Peripheral blood mononuclear cell (primary cell): ENCODE measurements around a stretch of chr6.

GRCh38 chr6:154765893-154766836 lies 32.9 kb downstream of the SCAF8 start:
- PRO-cap, 8 experiments = no peak in any of the 8 experiments

DNA sequence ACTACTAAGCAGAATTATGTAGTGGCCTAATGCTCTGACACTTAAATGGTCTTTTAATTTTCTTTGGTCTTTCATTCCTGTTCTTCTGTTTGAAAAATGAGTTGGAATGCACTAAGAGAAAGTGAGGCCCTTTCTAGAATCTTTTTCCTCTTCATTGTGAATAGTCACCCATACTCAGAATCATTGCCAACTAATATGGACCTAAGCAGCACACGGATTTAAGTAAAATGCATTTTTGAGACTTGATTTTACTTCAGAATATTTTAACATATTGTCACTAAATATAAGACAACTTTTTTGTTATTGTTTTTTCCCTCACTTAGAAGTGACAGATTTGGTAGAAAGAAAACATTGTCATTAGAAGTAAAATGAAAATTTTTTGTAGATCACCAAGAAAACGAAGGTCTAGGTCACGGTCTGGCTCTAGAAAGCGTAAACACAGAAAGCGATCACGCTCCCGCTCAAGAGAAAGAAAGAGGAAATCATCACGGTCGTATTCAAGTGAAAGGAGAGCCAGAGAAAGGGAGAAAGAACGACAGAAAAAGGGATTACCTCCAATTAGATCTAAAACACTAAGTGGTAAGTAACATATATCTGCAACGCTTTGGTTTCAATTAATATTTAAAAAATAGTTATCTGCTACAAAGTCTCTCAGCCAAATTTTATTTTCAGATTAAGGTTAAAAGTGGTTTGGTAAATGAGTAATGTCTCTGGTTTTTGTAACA lies 76.6 kb downstream of the SCAF8 start:
- PRO-cap, 8 experiments = no peak in any of the 8 experiments

DNA sequence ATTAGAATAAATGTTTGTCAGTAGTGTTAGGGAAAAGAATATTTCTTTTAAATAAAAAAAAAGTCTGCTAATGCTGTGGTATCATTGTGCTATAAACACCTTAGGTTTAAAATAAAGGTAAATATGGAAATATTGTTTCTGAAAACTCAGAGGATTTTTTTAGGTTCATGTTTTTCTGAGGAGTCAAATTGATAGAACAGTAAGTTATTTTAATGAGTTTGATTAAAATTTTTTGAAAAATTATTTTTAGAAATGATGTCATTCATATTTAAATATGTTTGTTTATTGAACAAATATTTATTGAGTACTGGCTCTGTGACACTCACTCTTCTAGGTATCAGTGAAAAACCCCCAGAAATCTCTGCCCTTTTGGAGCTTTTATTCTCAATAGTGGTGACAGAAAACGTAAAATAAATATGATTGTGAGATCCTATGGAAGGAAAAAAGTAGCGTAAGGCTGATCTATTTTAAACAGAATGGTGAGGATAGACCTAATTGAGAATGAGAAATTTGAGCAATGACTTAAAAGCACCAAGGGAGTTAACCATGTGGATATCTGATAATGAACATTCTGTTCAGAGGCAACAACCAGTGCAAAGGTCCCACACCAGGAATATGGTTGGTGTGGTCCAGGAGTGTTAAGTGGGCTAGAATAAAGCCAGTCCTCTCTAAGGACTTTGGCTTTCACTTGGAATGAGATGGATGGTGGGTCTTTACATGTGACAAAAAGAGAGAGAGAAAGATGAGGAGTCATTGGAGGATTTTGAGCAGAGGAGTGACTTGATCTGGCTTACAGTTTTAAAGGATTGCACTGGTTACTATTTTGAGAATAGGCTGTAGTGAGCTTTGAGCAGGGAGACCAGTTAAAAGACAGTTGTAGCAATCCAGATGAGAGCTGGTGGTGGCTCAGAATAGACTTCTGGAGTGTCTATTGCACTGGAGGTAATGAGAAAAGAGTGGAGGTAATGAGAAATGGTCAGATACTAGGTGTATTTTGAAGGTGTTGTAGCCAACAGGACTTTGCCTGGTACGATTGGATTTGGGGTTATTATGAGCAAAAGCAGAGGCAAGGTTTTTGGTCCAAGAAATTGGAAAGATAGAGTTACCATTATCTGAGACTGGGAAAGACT lies 89.7 kb downstream of the SCAF8 start:
- PRO-cap, 8 experiments = no peak in any of the 8 experiments

DNA sequence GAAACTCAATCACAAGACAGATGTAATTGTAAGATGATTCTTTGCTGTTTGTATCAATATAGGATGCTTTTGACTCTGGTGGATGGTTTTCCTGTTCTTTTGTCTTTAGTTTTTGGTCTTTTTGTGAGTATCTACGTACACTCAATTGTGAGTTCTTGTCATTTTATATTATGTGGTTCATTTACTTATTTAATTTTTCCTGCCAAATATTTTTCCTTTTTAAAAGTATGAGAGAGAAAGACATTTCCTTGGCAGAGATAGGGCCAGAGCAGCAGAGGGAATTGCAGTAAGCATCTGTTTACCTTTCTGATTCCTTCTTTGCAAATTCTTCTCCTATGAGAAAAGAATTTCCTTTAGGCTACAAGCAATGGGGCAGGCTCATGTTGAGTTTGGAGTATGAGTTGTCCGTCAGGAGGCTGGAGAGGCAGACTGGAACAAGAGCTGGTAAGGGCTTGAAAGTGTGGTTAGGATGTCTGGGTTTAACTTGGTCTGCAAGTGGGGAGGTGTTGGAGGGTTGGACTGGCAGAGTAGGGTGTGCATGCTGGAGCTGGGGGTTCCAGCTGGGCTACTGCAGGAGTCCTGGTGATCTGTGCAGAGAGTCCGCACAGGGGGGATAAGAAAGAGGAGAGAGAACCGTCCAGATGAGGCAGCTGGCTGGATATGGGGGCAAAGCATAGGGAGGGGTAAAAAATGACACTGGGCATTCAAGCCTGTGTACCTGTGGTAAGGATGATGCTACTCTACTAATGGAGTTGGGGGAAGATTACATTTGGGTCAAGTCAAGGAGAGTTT lies 19.6 kb downstream of the TIAM2 start:
- PRO-cap, 8 experiments = no peak in any of the 8 experiments

GRCh38 chr6:155121452-155122416 lies 126.6 kb downstream of the TIAM2 start:
- PRO-cap, 8 experiments = no peak in any of the 8 experiments

DNA sequence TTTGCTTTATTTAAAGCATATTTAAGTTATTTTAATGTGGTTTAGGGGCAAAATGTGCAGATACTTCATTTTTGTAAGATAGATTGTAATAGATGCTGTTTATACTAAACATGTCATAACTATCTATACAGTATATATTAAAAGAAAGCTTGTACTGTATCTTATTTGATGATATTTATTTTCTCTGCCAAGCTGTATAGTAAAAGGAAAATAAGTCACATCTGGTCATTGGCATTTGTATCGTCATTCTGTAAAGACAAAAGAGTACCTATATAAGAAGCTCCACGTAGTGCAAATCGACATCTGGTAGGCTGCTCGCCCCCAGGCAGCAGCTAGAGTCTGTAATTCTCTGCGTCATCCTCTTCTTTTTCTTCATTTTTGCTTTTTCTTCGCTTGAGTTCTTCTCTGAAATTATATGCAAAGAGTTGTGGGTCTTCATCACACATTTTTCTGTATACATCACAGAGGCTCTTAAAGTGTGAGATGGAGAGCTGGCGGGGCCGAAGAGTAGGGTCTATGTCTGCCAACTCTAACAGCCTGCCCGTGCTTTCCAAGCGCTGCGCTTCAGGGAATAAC lies 6.2 kb upstream of the CLDN20 start:
- PRO-cap, 8 experiments = no peak in any of the 8 experiments

DNA sequence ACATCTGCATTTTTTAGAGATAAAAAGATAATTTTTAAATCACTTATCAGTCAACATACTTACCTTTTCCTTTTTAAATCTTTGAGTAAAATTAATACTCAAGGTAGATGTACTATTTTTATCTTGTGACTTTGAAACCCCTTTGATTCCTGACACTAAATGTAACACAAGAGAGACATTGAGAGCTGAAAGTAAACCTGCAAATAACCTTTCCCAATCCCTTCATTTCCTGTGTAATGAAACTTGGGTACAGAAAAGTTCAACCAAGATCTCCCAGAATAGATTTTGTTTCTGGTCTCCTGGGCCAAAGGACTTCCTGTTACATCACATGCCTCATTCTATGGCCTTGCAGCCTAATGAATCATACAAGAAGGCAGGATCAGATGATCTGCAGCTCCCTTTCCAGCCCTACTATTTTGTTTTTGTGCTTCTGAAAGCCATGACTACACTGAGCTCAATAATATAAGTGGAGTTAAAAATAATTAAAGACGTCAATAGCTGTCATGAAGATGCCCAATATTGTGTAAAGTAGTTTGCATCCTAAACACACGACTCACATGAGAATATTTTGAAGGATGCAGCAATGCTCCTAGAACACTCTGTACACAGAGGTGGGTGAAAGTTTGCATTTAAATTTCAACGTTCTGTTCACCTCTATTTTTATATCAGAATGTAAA lies 73.3 kb upstream of the NOX3 start:
- PRO-cap, 8 experiments = no peak in any of the 8 experiments

- PRO-cap, 8 experiments = no peak in any of the 8 experiments
Observed at GRCh38 chr6:156557508-156558051, 219.6 kb upstream of the ARID1B start.

- PRO-cap, 8 experiments = no peak in any of the 8 experiments
Observed at GRCh38 chr6:156698058-156698813, 78.9 kb upstream of the ARID1B start.

- PRO-cap, 8 experiments = no peak in any of the 8 experiments
Observed at GRCh38 chr6:157050641-157051280, 272.6 kb downstream of the TMEM242 start.

- PRO-cap, 8 experiments = no peak in any of the 8 experiments
Observed at GRCh38 chr6:157328239-157328685, 4.9 kb upstream of the TMEM242 start.

DNA sequence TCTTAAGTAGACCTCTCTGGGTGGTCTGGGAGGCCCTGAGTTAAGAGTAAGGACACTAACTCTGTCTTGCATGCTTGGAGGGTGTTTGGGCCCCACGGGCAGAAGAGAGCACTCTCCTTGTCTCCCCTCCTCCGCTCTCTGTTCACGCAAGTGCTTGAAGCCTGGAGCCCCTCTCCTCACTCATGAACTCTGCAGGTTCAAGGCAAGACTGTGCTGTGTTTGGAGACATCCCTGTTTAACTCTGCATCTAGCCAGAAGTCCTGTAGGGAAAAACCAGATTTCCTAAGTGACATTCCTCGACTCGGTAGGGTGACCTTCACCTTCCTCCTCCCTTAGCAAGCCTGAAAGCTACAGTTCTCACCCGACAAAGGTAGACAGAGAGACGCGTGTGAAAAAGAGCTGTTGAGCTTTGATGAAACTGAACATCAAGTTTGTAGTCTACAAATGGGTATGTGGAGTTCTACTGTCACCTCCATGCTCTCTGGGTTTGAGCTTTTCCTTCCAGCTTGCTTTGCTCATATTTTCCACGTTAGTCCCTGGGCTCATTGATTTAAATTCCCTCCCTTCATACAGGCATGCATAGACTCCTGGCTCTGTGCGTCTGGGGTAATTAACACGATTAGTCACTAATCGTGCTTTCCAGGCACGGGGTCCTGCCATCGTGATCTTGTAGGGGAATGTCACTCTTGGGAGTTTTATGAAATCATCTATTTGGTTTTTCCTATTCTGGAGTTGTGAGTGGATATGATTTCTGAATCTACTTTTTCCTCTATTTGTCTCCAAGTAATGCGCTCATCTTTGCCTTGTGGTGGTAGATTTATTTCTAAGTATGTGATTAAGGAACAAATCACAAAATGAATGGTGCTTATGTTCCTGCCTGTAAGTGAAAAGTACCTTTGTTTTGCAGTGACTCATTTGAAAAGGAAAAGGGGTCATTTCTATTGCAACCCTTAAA lies 154.3 kb downstream of the ZDHHC14 start:
- PRO-cap, 8 experiments = no peak in any of the 8 experiments

- PRO-cap, 8 experiments = no peak in any of the 8 experiments
Observed at GRCh38 chr6:157715607-157716439, 107.2 kb upstream of the SNX9 start.

- PRO-cap, 8 experiments = no peak in any of the 8 experiments
Observed at GRCh38 chr6:157725541-157725740, 97.6 kb upstream of the SNX9 start.

DNA sequence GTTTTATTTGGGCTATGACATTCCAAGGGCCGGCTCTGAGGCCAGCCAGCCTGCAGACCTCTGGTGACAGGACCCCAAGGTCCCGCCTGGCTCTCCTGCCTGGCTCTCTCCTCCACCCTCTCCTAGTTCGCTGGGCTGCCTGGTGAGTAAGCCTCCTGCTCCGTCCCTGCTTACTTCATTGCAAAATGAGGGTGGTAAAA lies 43.1 kb upstream of the SNX9 start:
- PRO-cap, 8 experiments = no peak in any of the 8 experiments

DNA sequence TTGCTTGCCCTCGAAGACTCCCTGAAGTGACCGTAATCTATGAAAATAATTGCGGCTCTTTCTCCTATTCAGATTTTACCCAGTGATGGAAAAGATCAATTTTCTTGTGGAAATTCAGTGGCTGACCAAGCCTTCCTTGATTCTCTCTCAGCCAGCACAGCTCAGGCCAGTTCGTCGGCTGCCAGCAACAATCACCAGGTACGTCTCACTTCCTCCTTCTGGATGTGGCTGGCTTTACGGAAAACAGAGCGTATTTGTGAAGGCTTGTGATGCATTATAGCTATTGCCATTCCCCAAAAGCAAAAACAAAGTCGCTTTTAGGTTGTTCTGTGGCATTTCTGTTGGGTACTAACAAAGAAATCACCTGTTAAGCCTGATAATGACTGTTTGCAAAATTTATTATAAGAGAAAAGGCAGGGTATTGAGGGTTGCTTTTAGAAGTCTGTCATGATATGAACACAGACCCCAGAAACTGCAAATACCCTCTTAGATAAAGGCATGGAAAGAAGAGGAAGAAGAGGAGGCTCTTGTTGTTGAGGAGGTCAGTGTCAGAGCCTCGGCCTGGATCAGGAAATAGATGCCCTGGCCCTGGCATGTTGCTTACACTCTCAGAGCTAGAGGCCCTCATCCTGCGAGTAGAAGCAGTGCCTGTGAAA lies 52.1 kb downstream of the SNX9 start:
- PRO-cap, 8 experiments = peak in 4 of 8 experiments; most common plus-strand start position 408 of the sequence (in 4)

DNA sequence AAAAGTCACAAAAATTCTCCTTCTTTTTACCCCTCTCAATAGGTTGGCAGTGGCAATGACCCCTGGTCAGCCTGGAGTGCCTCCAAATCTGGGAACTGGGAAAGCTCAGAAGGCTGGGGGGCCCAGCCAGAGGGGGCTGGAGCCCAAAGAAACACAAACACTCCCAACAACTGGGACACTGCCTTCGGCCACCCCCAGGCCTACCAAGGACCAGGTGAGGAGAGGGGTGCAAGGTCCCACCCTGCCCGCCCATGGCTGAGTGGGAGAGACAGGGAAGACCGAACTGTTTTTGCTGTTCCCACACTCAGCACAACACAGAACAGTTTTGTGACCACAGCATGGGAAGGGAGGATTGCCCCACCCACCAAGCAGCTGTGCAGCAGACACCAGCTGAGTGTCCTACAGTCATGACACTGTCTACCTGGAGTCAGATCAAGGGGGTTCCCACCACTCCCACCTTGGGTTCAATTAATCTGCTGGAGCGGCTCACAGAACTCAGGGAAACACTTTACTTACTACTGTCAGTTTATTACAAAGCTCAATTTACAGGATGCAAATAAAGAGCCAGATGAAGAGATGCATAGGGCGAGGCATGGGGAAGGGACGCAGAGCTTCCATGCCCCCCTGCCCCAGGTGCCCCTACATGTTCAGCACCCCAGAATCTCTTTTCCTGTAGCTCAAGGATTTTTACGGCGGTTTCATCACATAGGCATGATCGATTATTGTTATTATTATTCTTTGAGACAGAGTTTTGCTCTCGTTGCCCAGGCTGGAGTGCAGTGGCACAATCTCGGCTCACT lies 73.9 kb downstream of the SNX9 start:
- PRO-cap, 8 experiments = no peak in any of the 8 experiments

DNA sequence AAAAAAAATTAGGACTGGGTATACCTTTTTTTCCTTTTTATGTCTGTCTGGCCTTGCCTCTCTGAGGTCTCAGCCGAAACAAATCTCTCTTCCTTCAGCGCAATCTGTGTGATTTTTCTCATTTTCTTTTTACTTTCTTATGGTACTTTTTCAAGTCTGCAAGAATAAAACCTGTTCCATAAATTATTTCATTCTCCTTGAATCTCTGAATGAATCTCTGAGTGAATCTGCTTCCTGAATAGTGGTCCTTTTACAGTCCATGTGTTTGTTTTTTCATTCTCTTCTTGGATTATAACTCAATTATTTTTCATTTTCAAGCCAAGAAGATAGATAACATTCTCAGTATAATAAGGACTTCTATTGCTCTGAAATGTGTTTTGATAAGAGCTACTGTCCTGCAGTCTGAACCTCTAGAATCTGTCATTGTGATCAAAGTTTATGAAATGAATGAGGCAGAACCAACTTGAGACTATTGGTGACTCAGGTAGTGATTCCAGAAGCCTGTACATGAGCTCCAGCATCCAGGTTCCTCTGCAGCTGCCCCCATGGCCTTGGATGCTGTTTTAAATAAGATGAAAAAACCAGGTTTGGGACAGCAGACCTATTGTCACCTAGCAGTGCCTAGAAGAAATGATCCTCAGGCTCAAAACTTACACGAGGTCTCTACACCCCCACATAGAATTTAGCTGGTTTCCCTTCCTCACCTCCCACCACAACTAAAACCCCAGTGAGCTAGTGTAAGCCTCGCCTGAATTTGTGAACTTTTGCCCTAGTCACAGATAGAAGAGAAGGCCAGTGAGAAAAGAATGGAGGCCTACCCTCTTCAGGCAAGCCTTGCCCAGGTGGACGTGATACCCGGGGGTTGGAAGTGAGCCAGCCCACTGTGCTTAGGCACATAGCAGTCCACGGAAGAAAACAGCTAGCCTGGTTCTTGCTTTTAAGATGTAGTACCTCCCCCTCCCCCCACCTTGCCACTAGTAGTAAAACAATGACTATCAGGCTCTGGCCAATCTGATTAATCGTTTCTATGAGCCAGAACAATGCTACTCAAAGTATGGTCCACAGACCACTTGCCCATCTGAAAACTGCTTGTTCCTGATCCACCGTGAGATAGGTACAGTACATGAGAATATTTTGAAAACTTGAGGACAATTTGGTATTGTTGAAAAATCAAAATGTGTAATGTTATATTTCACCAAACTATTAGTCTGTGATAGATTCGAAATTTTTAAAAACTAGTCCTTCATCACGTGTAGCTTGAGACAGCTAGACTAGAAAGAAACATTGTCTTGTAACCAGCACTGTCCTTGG lies 73.1 kb upstream of the SYNJ2 start:
- PRO-cap, 8 experiments = no peak in any of the 8 experiments

- PRO-cap, 8 experiments = peak in 5 of 8 experiments; most common plus-strand start chr6:157935729 (in 5)
Observed at GRCh38 chr6:157935479-157936249, 46.0 kb upstream of the SYNJ2 start.

- PRO-cap, 8 experiments = no peak in any of the 8 experiments
Observed at GRCh38 chr6:157980886-157981310, 765 bp upstream of the SYNJ2 start.